Parietal lobe (tissue), 2 donors: ENCODE data around the gene C9orf40.

DNA sequence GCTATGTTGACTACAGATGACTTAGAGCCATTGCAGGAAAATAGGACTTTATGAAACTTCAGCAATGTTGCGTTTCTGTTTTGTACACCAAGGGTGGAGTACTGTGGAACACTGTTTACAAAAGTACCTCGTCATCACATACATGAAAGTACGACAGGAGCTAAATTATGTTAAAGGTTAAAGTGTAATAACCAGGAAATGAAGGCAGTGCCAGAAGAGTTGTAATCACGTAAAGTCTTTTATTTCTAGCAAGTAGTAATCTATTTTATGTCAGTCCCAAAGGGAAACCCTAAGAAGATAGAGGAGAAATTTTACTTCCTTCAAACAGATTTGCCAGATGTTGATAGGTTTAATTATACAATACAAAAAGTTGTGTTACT is 50.9 kb downstream of the C9orf85 start:
- RAMPAGE, long total RNA = no peak

DNA sequence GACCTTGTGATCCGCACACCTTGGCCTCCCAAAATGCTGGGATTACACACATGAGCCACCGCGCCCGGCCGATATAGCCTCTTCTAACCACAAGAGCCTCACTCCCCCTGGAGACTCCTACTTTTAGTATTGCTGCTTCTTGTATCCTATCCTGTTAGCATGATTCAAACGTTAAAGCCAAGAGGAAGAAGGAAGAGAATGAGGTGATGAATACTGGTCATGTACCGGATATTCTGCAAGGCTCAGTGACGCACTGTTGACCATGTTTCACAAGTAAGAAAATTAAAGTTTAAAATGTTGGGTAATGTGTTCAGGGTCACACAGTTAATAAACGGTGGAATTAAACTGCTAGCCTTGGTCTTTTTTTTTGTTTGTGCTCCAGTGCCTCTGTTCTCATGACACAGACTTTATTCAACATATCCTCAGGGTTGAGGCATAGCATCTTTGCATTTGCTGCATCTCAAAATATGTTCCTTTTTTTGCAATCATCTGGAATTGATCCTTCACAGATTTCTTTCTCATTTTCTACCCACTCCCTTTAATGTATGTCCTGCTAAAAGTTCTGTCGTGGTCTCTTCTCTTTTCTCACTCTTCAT is 17.9 kb downstream of the C9orf57 start:
- RAMPAGE, long total RNA = no peak

DNA sequence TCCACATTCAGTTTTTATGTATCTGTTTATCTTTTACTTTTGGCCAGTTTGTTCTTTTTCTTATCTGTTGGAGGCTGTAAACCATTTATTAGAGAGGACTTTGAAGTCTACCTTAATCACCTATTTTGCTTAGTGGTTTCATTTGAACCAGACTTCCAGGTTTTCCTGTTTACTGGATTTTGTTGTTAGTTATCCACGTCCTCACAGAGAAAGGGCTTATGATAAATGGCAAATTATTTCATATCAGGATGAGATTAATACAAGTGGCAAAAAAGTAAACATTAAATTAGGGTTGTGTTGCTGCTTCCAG is 21.4 kb upstream of the GDA start:
- RAMPAGE, long total RNA = no peak

DNA sequence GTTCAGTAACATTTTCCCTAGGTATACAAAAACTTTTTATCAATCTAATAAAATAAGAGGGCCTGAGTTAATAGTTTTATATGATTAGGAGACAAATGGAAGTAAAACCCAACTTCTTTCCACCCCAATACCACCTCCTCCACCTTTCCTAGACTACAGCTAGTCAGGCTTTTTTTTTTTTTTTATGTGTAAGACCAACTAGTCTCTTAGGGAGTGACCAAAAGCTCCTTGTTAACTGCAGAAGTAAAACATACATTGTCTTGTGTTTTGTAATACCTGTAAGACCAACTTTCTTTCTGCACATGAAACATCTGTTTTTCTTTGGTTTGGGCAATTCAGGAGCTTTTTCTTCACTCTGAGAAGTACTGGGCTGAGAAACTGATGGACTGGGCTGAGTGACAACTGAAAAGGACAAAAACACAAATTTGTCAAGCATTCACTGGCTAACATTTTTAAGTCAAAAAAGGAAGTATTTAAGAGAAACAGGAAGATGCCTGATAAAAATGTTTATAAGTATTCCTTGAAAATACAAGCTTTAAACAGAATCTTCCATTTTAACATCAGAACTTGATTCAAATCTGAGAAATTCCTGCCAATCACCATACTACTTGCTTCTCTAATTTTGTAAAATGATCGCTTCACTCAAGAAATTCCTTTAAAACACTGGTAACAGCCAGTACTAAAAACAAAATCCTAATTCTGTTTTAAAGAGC is 8.2 kb downstream of the ZFAND5 start:
- RAMPAGE, long total RNA = no peak

DNA sequence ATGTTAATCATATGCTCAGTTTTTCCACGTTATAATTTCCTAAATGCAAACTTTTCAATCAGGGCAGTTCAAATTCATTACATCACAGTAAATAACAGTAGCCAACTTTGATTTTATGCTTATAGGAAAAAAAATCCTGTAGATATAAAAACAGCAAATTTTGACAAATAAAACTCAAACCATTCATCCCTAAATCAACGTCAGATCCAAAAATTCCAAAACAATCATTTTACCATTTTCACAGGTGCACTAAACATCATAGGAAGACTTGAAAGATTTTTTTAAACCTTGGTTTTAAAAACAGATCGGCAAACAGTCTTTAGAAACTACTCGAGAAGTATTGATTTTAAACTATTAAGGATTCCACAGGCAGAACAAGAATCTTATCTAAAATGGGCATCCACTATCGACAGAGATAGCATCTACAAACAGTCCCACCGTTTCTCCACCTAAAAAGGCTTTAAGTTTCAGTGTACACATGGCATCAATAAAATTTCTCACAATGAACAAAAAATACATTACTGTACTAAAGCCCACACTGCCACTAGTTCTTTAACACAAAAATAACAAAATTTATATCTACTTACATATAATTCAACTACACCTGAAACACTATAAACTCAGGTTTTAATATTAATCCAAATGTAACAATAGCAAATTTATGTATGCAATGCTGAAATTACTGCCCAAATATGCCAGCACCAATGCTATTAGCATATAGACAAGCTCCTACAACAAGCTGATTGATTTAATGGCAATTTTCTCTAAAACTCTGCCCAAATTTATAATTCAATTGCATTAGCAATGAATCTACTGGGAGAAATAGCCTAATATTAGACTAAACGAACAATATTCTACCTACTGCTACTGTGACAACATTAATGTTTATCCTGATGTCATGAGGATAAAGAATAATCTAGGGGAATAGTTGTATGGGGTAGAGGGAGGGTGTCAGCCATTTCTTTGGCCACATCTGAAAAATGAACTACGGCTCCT is 7.3 kb downstream of the ZFAND5 start:
- RAMPAGE, long total RNA = no peak

DNA sequence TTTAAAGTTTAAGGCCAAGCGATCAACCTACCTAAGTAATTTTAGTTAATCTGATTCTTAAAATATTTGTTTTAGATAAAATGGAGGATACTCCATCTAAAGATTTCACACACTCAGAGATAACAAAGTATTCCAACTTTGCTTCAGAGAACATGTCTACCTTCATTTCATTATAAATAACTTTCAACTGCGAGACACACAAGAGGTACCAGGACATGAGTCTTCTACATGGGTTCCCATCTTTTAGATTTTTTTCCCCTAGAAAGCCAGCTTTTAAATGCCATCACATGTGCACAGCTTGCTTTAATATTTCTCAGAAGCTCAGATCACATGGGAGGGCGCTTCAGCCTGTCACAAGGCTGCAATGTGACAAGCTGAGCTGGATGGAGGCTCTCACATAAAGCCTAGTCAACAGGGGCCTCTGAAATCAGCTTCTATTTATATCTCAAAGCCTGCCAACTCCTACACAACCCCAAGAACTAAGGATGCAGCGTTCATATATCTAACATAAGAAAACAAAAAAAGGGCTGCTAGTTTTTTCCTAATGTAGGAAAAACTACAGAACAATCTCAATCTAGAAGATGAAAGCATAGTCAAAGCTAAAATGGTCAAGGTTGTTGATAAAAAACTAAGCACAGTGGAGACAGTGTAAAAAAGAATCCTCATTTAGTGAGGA is 2.4 kb downstream of the ZFAND5 start:
- RAMPAGE, long total RNA = no peak

DNA sequence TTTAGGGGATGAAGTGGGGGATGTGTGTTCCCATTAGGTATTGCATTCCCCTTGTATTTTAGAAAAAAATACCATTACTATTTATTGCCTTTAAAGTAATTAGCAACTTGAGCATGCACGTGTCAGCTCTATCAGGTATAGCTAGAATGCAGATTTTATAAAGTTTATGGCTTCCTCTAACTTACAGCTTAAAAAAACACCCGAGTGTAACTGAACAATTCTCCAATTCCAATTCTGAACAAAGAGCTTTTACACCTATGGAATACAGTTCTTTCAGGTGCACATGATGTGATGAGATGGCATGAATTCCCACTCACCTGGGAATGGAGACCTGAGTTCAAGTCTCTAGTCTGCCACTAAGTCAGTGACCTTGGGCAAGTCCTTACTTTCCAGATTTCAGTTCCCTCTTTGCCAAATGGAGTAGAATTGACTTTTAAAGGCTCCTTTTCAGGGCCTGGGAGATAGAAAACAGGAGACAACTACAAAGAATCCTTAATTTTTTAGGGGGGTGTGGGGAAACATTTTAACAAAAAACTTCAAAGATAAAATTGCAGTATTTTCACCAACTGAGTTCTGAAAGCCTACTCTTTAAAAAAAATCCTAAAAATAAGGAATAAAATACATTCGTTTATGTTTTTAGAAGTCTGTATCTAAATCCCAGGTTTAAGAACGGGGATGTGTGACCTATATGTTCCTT is 1.7 kb downstream of the ZFAND5 start:
- RAMPAGE, long total RNA = no peak

- RAMPAGE, long total RNA = no peak
Observed at GRCh38 chr9:72461006-72461293, 60.5 kb upstream of the TMC1 start.

DNA sequence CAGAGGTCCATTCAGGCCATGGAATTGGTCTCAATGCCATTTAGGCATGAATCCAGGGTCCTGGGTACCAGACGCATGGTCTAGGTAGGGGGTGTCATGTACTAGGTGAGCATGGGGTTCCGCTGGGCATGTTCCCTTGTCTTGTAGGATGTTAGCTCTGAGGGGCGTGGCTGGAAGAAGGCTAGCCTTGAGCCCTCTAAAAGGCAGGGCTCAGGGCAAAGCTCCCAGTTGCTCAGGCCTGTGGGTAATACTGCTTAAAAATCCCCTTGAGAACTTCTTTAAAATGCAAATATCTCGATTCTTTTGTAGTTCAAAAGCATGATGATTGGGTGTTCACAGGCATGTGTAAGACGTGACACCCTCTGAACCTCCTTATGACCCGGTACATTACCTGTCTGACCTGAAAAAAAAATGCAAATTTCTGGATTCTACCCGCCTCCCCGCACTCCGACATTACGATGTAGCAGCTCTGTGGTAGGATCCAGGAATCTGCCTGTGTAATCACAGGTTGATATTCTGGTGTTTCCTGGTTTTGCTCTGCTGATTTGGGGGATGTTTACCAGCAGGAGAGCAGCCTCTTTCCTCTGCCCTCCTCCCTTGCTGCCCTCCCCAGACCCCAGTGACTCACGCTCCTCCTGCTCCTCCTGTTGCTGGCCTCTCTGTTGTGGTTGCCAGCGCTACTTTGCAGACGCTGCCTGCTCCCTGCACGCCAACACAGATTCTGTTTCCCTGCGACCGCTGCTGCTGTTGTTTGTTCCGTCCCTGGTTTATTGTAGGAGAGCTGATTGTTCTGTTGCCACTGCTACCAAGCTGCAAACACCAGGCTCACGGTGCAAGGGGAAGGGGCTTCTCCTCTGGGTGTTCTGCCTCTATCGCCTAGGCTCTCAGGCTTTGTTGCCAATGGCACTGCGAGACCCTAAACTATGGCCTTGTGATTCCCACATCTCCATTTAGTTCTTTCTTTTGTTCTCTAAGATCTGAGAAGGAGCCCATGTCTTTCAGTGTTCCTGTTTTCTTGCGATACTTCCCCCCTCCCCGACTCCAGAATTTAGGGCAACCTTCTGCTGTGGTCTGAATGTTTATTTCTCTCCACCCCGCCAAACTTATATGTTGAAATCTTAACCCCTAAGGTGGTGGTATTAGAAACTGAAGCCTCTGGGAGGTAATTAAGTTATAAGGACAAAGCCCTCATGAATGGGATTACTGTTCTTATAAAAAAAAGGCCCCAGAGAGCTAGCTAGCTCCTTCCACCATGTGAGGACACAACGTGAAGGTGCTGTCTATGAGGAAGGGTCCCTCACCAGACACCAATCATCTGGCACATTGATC is 6.0 kb downstream of the TMC1 start:
- RAMPAGE, long total RNA = no peak

- RAMPAGE, long total RNA = no peak
Observed at GRCh38 chr9:72586681-72587090, 65.3 kb downstream of the TMC1 start.

- RAMPAGE, long total RNA = no peak
Observed at GRCh38 chr9:72949093-72949362, 3.8 kb downstream of the ALDH1A1 start.

GRCh38 chr9:73022862-73023387 is 70.1 kb upstream of the ALDH1A1 start:
- RAMPAGE, long total RNA = no peak

GRCh38 chr9:73131816-73132965 is 19.5 kb upstream of the ANXA1 start:
- RAMPAGE, long total RNA = no peak

DNA sequence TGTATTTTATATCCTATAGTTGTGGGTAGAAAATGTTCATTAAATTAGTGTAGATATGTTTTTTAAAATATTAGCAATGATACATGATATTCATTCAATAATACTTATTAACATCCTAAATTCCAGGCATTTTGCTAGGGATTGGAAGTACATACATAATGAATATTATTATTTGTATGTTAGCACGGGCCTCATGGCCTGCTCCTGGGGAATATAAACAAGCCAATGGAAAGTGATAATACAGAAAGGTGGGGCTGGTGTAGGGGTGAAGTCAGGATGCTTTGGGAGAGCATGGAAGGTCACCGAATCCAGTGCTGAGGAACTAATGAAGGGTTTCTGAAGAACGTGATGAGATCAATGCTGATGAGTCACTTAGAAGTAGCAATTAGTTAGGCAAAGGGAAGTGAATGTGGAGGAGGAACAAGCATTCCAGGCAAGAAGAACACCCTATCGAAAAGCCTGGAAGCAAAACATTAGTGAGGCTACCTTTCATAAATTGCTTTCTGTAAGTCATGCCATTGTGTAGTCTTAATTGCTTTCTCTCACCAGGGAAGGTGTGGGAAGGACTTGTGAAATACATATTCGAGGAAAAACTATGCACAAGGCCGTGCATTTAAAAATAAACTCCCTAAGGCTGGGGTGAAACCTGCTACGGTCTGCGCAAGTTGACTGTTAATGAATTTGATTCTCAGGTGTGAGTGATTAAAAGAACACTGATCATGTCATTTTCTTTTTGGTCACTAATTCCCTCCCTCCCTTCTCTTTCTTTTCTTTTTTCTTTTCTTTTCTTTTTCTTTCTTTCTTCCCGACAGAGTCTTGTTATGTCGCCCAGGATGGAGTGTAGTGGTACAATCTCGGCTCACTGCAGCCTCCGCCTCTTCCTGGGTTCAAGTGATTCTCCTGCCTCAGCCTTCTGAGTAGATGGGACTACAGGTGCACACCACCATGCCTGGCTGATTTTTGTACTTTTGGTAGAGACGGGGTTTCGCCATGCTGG is 2.3 kb downstream of the ANXA1 start:
- RAMPAGE, long total RNA = no peak

GRCh38 chr9:73154646-73155914 is 3.4 kb downstream of the ANXA1 start:
- RAMPAGE, long total RNA = no peak

DNA sequence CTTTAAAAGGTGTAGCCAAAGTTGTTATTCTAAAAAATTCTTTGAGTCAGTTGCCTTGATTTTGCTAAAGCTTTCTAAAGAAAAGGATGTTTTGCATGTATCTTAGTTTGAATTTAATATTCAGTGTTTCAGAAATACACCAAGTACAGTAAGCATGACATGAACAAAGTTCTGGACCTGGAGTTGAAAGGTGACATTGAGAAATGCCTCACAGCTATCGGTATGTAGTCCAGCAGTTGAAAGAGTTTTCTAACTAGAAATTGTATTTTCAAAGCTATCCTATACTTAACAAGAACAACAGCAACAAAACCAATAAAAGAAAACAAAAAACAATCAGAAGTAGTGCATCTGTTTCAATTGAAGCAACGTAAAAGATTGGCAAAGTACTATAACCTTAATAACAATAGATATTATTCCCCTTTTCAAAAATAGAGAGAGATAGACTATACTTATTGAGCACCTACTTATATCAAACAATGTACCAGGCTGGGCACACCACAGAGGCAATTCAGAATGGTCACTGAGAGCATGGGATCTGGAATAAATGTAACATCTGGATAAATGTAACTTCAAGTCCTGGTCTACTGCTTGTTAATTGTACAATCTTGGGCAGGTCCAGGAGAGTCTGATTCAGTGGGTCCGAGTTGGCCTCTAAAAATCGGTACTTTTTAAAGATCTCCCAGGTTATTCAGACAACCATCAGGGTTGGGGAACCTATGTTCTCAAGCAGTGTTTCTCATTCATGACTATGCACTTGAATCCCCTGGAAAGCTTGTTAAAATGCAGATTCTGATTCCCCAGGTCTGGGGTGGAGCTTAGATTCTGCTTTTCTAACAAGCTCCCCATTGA is 14.5 kb downstream of the ANXA1 start:
- RAMPAGE, long total RNA = no peak

DNA sequence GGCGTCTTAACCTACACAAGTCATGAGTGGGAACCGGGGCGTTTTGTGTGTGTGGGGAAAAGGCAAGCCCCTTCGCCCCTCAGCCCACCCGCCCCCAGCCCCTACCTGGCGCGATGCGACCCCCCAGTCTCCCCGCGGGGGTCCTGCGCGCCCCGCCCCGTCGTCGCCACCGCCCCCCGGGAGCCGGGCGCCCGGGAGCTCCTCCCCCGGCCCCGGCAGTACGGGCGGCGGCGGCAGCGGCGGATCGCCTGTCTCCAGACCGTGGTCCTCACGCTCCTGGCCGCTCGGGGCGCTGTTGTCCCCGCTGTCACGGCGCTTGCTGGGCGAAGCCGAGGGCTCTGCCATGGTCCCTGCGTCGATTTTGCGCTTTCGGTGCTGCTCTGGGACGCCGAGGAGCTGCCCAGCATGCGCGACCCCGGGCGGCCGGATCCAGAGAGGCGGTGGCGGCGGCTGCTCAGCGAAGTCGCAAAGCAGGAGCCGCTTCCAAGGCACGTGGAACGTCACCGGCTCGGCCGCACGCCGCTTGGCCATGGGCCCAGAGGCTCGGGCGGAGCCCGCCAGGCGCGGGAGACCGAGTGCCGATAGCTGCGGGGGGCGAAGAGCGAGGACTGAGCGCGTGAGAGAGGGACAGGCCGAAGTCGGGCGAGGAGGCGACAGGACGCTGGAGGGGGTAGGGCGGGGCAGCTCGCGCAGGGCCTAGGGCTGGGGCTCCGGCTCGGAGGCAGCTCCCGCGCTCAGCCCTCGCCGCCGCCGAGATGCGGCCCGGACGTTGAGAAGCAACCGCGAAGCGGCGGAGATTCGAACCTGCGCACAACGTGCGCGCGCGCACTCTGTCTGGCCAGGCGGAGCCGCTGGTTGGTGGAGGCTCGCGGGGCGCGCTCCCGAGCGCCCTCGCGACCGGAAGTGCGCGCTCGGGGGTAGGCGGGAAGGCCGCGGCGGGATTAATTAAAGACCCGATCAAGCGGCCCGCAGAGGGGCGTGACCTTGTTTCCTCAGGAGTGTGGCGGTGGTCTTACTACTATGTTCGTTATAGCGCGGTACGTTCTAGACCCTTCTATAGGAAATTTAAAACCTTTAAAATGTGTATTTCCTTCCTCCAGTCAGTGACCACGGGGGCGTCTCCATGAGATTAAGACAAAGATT is at the start of gene C9orf40:
C9orf40 (minus strand) TSS at position 832 of the 1,143 bp plus-strand sequence.
- RAMPAGE, long total RNA = no peak

DNA sequence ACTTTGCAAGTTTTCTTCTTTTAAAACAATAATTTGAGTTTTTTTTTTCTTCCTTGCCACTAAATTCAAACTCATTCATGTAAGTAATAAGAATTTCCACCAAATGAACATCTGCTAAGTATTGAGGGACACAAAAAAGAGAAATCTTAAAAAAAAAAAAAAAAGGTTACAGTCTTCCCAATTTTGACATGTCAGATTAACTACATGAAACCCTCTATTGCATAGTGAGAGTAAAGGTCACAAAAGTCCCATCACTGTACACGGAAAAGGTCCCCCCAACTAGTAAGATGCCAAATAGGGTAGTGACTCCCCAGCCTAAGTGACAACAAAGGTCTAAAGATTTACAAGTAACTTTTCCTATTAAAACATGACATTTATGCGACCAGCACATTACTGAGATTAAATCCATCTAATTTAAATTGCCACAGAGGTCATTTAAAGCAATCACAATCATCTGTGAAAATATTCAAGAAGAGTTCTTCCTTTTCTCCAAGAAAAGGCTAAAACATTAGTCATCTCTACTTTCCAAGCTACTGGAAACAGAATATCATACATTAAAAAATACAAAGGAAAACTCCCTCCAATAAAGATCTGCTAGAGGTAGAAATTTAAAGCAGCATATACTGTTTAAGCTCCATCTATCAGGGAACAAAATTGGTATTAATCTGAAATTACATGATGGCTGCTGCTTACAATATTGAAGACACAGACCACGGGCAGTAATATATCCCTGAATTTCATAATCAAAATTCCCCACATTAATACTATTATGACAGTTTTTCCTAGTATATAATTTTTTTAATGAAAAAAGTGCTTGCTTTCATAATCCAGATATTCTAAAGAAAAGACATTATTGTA is 29.4 kb upstream of the C9orf40 start:
- RAMPAGE, long total RNA = no peak

DNA sequence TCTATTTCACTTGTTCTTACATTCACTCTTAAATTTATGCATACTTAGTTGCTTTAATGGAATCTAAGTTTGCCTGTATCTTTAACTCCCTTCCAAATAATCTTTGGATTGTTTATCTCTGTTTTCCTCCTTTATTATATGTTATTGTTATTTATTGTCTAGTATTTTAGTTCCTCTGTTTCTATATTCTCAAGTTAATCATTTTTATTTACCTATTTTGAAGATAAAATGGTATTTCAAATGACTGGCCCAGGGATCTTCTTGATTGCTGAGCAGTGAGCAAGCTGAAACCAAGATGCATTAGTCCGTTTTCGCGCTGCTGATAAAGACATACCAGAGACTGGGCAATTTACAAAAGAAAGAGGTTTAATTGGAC is 94.7 kb downstream of the OSTF1 start:
- RAMPAGE, long total RNA = no peak

DNA sequence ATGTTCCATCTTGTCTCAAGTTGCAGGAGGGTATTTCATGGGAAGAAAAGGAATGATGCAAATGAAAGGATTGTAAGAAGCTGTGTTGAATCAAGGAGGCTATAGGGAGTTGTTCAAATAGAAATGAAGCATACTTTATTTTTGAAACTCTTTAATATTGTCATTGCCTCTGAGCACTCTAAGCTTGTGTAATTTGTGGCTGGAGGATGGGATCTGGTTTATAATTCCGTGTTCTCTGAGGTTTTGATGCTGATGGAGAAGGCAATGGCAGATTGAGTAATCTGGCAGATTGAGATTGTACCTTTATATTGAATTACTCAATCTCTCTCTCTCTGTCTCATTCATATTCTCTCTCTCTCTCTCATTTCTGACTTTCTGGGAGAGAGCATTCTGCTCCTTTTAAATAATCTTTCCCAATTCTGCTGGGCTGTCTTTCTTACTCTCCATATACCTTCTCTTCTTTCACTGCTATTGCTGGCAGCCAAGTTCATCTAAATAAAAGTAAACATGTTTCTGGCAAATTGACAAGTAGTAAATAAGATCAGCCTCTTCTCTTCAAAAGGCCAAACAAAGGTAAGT is 288.6 kb downstream of the OSTF1 start:
- RAMPAGE, long total RNA = no peak